UCH-1 (cell line): ENCODE results near the genes OR11H1 and IL17RA.

GRCh38 chr22:15527962-15528322, at the start of gene OR11H1:
TSS of gene OR11H1 (plus strand) at chr22:15528192.
- RRBS = no CpG with 5 or more reads among the region's 2 CpGs

- RRBS = no CpG with 5 or more reads among the region's 1 CpG
These were observed 10.8 kb downstream of the CCT8L2 start for GRCh38 chr22:16581876-16582135.

DNA sequence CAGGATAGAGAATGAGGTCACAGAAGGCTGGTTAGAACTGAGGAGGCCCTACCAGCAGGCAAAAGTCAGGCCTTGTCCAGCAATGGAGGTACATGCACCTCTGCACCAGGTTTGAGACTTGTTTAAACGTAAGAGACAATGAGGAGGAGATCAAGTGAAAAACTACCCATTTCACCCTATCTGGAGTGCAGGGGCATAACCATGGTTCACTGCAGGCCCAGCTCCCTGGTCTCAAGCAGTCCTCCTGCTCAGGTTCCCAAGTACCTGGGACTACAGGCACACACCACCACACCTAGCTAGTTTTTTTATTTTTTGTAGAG, 217 bp upstream of the CCT8L2 start:
- RRBS = no CpG with 5 or more reads among the region's 1 CpG

DNA sequence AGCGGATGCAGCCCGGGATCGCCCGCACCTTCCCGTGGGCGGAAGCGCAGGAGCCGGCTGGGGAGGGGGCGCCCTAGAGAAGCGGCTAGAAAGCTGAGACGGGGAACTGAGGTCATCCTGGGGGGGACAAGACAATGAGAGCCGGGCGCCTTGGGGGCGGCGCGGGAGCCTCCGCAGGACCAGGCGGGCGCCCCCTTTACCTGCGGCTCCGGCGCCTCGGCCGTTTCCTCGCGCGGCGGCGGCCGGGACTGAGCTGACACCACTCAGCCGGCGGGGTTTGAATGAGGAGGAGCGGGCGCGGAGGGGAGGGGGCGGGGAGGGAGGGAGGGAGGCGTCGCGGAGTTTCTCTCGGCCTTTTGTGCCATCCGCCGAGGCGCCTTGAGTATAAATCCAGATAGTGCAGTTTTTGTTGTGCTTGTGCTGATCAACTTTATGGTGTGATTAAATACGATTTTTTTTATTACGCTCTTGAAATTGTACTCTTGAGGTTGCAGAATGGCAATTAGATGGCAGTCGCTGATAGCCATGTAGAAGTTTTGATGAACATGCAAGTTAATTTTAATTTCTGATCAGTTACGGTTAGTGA, 17.4 kb upstream of the CCT8L2 start:
- RRBS = 78% methylated on average over 5 of the region's 47 CpGs

- RRBS = no CpG with 5 or more reads among the region's 5 CpGs
These were observed 87.0 kb upstream of the CCT8L2 start for GRCh38 chr22:16679633-16680059.

DNA sequence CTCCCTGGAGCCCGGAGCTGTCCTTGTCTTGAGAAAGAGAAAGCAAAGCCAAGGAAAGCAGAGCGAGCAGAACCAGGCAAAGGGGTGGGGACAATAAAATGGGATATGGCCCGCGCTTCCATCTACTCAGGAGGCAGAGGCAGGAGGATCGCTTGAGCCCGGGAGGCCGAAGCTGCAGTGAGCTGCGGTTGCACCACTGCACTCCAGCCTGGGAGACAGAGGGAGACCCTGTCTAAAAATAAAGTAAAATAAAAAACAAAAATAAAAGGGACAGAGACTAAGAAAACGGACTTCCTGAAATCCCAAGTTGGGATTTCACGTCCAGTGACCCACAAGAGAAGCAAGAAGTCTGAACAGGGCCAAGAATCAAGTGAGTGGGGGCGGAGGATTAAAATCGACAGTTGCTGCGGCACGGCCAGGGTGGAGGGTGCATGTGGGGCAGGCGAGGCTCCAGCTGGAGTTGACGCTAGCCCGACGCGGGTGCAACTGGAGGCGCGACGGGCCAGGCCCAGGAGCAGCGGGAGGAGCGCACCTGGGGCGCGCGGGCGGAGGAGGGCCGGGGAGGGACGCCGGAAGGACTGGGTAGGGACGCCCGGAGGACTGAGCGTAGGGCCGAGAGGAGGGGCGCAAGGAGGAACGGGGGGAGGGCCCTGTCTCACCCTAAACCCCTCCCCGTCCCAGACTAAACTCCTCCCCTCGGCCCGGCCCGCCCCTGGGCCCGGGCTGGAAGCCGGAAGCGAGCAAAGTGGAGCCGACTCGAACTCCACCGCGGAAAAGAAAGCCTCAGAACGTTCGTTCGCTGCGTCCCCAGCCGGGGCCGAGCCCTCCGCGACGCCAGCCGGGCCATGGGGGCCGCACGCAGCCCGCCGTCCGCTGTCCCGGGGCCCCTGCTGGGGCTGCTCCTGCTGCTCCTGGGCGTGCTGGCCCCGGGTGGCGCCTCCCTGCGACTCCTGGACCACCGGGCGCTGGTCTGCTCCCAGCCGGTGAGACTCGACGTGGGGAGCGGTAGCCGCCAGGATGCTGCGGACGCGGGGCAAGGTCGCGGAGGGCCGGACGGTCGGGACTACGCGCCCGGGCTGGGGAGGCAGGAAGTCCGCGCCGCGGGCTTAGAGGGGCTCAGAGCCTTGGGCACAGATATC, at the start of gene IL17RA:
IL17RA (plus strand) TSS at position 754 of the 1,139 bp plus-strand sequence.
- RRBS = 4% methylated on average over 29 of the region's 90 CpGs

- RRBS = no CpG with 5 or more reads among the region's 13 CpGs
These were observed 17.9 kb downstream of the TMEM121B start for GRCh38 chr22:17103140-17103788.

GRCh38 chr22:17116778-17117528, 4.2 kb downstream of the TMEM121B start:
- RRBS = no CpG with 5 or more reads among the region's 5 CpGs

GRCh38 chr22:17230053-17230723, 11.0 kb upstream of the ADA2 start:
- RRBS = no CpG with 5 or more reads among the region's 11 CpGs

- RRBS = no CpG with 5 or more reads among the region's 6 CpGs
These were observed 17.7 kb upstream of the ADA2 start for GRCh38 chr22:17236839-17237469.

DNA sequence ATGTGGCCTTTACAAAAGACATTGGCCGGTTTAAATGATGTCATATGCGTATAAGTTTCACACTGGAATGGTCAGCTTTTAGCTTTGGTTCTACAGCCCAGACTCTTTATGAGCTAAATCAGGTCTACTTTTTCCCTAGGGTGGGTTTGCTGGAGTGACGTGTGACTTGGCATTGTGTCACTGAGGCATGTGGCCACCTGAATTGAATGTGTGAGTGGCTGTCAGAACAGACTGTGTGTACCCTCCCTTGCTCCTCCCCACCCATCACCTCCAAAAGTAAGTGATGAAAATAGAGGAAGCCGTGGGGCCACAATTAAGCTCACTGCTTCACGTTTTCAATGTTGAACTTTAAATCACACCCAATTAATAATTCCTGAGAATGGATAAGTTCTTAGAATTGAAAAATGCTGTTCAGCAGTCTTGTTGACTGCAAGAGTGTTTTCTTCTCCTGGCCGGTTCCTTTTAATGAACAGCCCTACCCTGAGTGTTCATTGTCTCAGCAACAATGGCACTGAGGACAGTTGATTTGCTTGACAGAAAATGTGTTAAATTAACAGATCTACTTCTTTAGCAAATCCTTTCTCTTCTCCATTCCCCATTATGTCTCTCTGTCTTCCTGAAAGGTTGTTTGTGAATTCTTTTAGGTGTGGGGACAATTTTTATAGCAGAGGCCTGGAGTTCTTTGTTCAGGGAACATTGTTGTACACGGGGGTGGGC, 11.3 kb downstream of the CECR2 start:
- RRBS = no CpG with 5 or more reads among the region's 7 CpGs

DNA sequence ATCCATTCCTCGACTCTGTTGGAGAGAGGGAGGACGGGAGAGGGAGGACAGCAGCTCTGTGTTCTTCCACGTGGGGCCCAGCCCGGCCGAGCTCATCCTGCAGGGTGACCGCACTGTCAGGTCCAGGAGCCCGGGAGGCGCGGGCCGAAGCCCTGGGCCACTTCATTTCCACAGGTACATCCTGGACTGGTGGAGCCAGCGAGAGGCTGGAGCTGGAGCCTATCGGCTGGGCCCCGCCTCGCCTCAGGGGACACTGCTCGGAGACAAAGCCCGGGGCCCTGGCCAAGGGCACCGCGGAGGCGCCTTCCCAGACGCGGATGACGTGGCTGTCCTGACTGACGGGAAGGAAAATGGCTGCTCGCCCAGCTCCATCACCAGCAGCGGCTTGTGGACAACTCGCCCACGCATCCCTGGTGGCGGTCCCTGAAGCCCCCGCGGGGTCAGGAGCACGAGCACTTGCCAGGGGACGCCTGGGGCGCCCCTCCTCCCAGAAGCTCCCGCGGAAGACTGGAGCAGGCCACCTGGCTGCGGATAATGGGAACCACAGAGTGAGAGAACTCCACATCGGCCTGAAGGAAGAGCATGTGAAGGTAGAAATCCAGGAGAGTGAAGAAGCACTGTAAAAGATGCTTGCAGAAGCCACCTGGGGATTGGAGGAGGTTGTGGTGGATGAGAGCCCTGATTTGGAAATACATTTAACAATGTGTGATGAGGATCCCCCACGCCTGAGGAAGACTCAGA, 49.6 kb downstream of the CECR2 start:
- RRBS = no CpG with 5 or more reads among the region's 38 CpGs

GRCh38 chr22:17552498-17553301, 10.6 kb upstream of the SLC25A18 start:
- RRBS = no CpG with 5 or more reads among the region's 9 CpGs

- RRBS = no CpG with 5 or more reads among the region's 16 CpGs
These were observed 47.5 kb downstream of the BID start for GRCh38 chr22:17726459-17727390.

DNA sequence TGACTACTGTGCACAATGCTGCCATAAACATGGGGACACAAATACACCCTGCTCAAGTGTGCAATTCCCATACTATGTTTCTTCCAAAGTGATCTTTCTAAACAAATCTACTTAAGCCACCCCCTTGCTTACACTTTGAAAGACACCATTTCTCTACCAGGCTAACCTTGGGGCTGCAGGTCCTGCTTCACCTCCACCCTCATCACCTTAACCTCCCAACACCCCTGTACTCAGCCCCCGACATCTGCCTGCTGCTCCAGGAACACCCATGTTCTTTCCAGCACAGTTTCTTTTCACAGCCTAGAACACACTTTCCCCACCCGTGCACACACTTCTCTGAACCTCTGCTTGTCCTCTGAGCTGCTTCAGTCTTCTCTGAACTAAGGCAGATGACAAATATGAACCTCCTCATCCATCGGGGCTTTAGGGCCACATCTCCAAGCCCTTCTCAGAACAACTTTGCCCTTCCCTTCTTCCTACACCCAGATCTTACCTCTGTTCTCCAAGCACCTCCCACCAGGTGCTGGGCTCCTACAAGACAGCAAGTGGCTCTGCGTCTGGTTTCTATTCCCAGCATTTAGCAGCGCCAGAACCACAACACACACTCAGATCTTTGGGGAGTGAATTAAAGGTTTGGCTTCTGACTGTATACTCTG, 96.9 kb downstream of the MICAL3 start:
- RRBS = no CpG with 5 or more reads among the region's 5 CpGs

- RRBS = no CpG with 5 or more reads among the region's 16 CpGs
These were observed 82.4 kb downstream of the MICAL3 start for GRCh38 chr22:17941808-17942564.

GRCh38 chr22:17966200-17966904, 58.0 kb downstream of the MICAL3 start:
- RRBS = no CpG with 5 or more reads among the region's 5 CpGs

DNA sequence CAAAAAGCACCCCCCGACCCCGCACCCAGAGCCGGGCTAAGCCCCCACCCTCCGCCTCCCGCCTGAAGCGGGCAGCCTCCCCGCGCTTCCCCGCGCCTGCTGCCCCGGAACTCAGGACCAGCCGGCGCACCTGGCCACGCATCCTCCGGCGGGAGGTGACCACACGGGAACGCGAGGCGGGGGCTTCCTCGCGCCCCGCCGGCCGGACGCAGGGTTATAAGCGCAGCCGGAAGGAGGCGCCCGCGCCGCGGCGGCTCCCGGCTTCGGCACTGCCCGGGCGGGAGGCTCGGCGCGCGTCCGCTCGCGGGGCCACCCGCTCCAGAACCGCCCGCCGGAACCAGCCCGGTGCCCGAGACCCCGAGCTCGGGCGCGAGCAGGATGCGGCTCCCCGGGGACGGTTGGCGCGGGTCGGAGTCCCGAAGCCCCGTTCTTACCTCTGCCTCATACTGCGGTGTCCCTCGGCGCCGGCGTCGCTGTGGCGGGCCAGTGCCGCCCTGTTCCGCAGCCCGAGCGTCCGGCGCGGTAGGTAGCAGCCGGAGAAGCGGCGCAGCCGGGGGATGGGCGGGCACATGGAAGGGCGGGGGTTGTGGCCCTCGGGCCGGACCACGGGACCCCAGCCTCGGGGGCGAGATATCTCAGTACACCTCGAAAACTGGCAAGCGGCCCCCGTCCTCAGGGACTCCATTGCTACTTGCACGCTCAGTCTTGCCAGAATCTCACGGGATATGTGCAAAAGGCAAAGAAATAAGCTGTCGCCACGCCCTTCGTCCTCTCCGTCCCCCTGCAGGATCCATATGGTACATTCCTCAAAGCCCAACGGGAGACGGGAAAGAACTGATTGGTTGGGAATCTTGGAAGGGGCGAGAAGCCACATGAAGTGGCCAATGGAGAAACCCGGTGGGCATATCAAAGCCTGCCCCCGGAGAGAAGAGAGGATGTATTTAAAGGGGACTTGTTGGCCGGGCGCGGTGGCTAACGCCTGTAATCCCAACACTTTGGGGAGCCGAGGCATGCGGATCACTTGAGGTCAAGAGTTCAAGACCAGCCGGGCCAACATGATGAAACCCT, 23.1 kb downstream of the MICAL3 start:
- RRBS = 5% methylated on average over 60 of the region's 109 CpGs

GRCh38 chr22:18035692-18036322, 11.4 kb upstream of the MICAL3 start:
- RRBS = no CpG with 5 or more reads among the region's 10 CpGs

GRCh38 chr22:18052398-18053178, 25.2 kb upstream of the PEX26 start:
- RRBS = 44% methylated on average over 1 of the region's 22 CpGs